Diencephalon (tissue), 2 donors: ENCODE measurements around a stretch of chr4.

DNA sequence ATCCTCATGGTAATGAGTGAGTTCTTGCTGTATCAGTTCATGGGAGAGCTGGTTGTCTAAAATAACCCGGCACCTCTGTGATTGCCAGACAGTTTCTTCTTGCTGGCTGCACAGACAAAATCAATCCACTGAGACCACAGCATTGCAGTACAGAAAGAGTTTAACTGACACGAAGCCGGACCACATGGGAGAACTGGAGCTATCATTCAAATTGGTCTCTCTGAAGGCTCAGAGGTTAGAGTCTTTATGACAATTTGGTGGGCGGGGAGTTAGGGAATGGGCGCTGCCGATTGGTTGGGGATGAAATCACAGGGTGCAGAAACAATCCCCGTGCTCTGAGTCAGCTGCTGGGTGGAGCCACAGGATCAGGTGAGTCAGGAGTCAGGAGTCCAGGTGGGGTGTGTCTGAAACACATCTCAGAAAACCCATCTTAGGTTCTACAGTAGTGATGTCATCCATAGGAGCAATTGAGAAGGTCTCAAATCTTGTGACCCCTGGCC lies 41.7 kb upstream of the TLR3 start:
- RAMPAGE, long total RNA, result no peak

DNA sequence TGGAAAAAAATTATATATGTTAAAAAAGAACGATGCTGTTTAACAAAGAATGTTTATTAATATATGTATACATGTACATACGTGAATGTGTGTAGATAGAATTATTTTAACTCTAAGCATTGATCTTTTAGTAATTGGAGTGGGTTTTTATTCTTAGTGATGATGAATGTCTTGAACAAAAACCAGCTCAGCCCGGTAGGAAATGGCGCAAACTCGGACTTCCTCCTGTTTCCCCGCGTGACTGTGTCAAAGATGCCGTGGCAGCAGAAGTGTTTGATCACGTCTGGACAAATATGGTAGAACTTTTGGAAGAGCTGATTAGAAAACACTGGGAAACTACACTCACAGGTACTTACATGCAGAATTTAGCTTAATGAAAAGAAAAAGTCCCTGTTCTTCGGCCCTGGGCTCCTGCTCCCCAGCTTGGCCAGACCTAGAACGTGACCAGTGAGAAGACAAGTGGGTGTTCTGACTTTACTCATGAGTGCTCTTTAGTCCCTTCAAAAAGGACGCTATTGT lies 35.5 kb upstream of the CYP4V2 start:
- RAMPAGE, long total RNA, result no peak

DNA sequence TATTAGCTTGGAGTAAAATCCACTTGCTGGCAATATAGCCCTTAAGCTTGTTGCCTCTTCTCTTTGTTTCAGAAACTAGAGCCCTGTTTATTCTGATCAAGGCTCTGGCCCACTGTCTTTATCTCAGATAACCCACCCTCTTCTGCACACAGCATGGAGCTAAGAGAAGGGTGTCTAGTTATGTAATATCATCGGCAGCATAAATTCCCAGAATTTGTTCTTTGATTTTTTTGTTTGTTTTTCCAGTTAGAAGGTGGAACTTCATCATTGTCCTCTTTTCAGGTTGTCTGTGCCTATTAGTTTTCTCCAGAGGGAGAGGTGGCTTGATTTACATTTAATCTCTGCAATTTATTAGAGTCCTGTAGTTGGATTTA lies 15.3 kb upstream of the F11 start:
- RAMPAGE, long total RNA, result no peak

DNA sequence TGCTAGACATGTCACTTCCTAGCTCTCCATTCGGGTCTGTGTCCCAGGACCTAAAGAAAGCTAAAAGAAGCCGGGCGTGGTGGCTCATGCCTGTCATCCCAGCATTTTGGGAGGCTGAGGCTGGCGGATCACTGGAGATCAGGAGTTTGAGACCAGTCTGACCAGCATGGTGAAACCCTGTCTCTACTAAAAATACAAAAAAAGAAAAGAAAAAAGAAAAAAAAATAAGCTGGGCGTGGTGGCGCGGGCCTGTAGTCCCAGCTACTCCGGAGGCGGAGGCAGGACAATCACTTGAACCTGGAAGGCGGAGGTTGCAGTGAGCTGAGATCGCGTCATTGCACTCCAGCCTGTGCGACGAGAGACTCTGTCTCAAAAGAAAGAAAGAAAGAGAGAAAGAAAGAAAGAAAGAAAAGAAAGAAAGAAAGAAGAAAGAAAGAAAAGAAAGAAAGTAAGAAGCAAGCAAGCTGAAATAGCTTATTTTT lies 806 bp upstream of the F11 start:
- RAMPAGE, long total RNA, result no peak

GRCh38 chr4:186350548-186350957 lies 84.6 kb downstream of the F11 start:
- RAMPAGE, long total RNA, result no peak

DNA sequence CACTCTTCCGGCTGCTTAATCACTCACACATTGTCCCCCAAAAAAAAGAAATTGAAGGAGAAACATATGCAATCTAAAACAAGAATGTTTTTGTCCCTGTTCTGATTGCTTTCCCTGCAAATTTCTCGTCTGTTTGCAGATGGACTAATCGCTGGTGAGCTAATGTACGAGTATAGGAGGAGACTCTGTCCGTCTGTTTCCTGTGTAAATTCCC lies 37.7 kb upstream of the MTNR1A start:
- RAMPAGE, long total RNA, result no peak

GRCh38 chr4:186617504-186618667 lies 62.5 kb upstream of the MTNR1A start:
- RAMPAGE, long total RNA, result no peak

GRCh38 chr4:186703934-186704481 lies 19.6 kb downstream of the FAT1 start:
- RAMPAGE, long total RNA, result no peak

- RAMPAGE, long total RNA, result no peak
These were observed 120.4 kb upstream of the FAT1 start for GRCh38 chr4:186843844-186844698.

DNA sequence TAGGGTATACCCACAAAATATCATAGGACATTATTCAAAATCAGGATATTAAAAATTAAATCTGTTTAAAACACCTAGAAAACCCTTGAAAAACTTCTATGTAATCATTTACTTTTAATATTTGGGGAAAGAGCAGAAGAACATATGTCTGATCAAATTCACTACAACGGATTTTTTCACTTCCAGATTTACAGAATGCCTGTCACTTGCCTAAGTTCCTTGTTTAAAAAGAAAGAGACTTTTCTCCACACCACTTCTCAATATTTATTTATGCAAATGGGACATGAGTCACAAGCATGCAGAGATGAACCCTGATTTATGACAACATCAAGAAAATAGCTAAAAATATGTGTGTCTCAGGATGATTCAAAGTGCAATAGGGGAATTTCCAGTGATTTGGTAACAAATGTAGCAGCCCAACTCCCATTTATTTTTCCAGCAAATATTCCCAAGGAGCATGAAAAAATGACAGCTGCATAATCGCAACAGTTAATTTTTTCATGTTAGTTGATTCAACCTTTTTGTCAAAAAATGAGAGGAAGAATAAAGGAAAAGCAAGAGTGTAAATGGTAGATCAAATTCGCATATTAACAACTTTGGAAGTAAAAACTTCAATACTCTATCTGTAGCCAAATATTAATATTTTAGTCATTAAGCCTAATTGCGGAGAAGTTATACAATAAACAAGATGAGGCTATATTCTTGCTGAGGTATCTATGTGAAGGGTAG lies 180.5 kb upstream of the FAT1 start:
- RAMPAGE, long total RNA, result no peak

DNA sequence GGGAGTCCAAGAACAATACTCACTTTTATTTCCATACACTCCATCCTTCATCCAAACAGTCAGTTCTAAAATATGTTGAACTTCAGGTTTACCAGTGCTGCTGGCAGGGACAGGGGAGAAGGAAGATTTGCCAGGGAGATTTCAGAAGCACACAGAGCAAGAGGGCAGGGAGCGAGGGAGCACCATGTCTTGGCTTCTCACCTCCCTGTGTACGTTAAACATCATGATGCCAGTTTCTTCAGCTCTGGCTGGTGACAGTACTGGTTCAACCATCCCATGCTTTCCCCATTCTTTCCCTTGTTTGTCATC lies 631.1 kb upstream of the FAT1 start:
- RAMPAGE, long total RNA, result no peak

DNA sequence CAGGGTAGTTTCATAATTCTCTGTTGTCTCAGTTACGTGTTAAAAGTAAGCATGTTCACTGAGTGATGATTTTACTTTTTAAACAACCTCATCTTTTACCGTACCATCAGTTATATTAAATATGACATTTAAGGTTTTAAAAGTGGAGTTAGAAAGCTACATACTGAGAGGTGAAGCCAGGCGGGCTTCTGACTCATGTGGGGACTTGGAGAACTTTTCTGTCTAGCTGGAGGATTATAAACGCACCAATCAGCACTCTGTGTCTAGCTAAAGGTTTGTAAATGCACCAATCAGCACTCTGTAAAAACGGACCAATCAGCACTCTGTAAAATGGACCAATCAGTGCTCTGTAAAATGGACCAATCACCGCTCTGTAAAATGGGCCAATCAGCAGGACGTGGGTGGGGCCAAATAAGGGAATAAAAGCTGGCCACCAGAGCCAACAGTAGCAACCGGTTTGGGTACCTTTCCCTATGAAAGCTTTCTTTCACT lies 320.8 kb downstream of the TRIML1 start:
- RAMPAGE, long total RNA, result no peak

- RAMPAGE, long total RNA, result no peak
These were observed 416.2 kb downstream of the TRIML1 start for GRCh38 chr4:188555270-188555920.

DNA sequence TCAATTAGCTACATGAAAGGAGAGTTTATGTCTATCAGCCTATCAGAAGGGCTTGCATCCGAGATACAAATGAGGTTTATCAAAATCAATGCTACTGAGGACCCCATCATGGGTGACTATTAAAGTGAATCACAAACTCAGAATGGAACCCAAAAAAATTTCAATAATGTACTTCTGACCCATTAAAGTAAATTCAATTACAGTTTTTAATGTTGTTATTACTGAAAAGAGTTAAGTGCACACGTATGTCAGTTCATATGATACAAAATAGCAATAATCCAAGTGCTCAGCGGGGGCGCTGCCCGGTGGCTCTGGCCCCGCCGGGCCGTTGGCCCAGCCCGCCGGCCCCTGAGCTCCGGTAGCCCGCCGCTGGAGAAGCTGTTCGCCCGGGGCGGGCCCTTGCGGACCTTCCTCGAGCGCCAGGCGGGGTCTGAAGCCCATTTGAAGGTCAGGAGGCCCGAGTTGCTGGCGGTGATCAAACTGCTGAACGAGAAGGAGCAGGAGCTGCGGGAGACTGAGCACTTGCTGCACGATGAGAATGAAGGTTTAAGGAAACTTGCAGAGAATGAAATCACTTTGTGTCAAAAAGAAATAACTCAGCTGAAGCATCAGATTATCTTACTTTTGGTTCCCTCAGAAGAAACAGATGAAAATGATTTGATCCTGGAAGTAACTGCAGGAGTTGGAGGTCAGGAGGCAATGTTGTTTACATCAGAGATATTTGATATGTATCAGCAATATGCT lies 599.0 kb downstream of the TRIML1 start:
- RAMPAGE, long total RNA, result no peak

- RAMPAGE, long total RNA, result no peak
These were observed 862.1 kb downstream of the TRIML1 start for GRCh38 chr4:189001289-189001790.

- RAMPAGE, long total RNA, result no peak
These were observed 862.7 kb downstream of the TRIML1 start for GRCh38 chr4:189001791-189002479.

GRCh38 chr4:189734626-189735255 lies 205.9 kb upstream of the FRG1 start:
- RAMPAGE, long total RNA, result no peak

GRCh38 chr4:189942443-189942723 lies 1.7 kb downstream of the FRG1 start:
- RAMPAGE, long total RNA, result no peak